Epithelial cell of proximal tubule (primary cell): Measurements from ENCODE around the genes TEX47 and LRRD1.

DNA sequence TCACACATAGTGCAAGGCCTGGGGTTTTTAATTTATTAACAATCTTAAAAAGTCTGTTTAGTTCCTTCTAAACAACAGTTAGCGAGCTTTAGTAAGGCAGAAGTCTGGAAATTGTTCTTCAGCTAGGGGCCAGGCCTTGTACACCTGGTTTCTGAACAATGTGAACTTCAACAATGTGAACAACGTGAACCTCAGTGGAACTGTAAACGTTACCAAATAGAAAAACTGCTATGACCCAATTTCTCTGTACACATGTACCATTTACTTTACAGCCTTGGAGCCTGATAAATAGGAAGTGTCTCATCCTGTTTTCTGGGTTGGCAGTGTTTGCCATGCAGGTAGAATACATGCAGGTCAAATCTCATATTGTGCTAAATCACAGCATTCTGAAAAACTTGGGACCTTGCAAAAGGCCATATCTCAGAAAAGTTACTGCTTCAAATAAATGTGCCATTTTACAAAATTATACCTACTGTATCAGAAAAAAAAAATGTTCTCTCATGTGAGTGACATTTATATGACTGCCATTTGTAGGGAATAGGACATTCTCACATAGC lies 1.6 kb downstream of the STEAP4 start:
- RAMPAGE, long total RNA = no peak
- RRBS = no CpG with 5 or more reads among the region's 3 CpGs

GRCh38 chr7:88795563-88795828 lies at the start of gene TEX47:
TSS of gene TEX47 (minus strand) at chr7:88795737.
- RAMPAGE, long total RNA = no peak
- RRBS = no CpG with 5 or more reads among the region's 6 CpGs

- RAMPAGE, long total RNA = no peak
- RRBS = no CpG with 5 or more reads among the region's 8 CpGs
Measured at GRCh38 chr7:90216258-90216881, 4.8 kb downstream of the STEAP2 start.

DNA sequence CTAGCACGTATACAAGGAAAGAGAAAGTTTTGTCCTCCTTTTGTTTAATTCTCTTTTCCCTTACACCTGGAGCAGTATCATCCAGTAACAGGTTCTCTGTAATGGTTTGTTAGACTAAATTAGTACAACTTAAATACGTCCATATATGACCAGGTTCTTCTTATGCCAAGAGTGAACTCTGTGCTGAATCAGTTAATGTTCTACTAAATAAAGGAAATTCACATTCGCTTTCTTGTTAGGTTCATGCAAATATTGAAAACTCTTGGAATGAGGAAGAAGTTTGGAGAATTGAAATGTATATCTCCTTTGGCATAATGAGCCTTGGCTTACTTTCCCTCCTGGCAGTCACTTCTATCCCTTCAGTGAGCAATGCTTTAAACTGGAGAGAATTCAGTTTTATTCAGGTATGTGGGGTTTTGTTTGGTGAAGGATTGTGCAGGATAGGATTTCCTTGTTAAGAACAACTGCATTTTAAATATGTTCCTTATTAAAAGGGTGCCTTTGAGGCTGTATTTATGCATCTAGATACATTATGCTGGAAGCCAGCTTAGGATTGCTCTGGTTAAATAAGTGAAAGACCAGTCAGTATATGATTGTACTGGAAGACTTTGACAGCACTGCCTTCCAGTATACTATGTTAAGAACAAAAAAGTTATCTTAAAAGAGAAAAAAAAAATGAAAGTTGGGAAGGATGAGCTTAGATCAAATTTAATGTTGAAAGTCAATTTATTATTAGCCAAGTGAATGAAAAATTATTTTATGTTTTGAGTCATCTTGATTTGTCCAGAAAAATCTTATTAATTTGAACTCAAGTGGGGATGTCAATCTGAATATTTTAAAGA lies 15.1 kb upstream of the CFAP69 start:
- RAMPAGE, long total RNA = no peak
- RRBS = no CpG with 5 or more reads among the region's 3 CpGs

DNA sequence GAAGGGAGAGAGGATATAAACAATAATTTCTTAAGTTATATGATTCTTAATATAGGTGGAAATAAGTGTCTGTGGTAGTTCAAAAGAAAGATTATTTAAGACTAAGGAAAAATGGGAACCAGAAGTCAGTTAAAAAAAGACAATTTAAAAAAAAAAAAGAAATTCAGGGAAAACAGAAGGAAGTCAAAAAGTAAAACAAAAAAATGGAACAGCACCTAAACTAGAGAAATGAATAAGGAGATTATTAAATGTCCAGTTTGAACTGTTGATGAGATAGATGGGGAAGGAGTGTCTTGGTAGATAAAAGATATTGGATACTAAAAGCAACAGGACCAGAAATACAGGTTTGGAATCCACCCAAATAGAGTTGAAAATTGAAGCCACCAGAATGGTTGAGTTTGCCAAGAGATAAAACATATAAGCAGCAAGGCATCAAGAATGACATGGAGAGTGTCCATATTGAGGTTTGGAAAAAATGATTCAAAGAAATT lies 24.0 kb downstream of the CFAP69 start:
- RAMPAGE, long total RNA = no peak

- RAMPAGE, long total RNA = no peak
- RRBS = no CpG with 5 or more reads among the region's 3 CpGs
Measured at GRCh38 chr7:90271734-90272330, 26.9 kb downstream of the CFAP69 start.

DNA sequence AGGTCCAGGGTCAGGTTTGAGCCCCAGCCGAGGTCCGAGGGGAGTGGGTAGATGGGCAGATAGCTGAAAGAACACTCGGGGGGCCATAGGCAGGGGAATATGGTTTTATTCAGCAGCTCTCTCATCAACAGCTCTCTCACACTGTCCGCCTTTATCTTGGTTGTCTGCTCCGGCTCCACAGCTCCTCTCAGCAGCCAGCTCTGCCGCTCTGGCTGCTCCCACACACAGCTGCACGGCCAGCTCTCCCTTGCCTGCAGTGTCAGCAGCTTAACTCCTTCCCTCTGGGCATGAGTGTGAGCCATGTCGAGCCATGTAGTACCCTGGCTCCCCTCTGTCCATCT lies 170.5 kb downstream of the CDK14 start:
- RAMPAGE, long total RNA = no peak
- RRBS = no CpG with 5 or more reads among the region's 8 CpGs

GRCh38 chr7:91128587-91128906 lies 135.7 kb upstream of the FZD1 start:
- RAMPAGE, long total RNA = no peak
- RRBS = no CpG with 5 or more reads among the region's 2 CpGs

- RAMPAGE, long total RNA = no peak
- RRBS = 3% methylated on average over 3 of the region's 17 CpGs
Measured at GRCh38 chr7:91264078-91264343, 222 bp upstream of the FZD1 start.

- RAMPAGE, long total RNA = no peak
- RRBS = no CpG with 5 or more reads among the region's 6 CpGs
Measured at GRCh38 chr7:91939439-91939867, 1.2 kb upstream of the AKAP9 start.

GRCh38 chr7:92057179-92057956 lies 76.9 kb downstream of the CYP51A1 start:
- RAMPAGE, long total RNA = no peak
- RRBS = no CpG with 5 or more reads among the region's 4 CpGs

DNA sequence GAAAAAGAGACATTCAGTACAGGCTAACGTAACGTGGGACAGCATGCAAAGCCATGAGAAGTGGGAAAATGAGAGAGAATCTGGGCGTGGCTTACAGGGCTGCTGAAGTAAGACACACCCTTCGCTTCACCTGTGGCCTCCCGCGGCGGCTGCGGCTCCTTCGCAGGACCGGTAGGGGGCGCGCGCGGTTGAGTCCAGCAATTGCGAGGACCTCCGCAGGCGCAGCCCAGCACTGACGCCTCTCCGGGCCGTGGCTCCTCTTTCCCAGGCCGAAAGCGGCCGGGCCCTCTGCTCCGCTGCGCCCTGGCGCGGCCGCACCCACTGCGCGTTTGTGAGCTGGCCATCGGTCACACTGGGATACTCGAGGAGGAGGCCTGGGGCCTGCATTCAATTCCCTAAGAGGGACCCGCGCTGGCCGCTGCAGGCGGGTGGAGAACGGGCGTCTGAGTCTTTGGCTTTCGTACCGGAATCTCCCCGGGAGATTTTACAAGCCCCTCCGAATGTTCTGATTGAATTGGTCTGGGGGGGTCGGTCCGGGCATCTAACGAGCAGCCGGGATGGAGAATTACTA lies at the start of gene LRRD1:
TSS of gene LRRD1 (minus strand) at position 266 of the 571 bp plus-strand sequence.
- RAMPAGE, long total RNA = no peak
- RRBS = under 1% methylated on average over 15 of the region's 46 CpGs

- RAMPAGE, long total RNA = no peak
- RRBS = no CpG with 5 or more reads among the region's 4 CpGs
Measured at GRCh38 chr7:92226382-92227037, 19.2 kb downstream of the KRIT1 start.

- RAMPAGE, long total RNA = no peak
- RRBS = no CpG with 5 or more reads among the region's 3 CpGs
Measured at GRCh38 chr7:92238263-92238761, 7.4 kb downstream of the KRIT1 start.

DNA sequence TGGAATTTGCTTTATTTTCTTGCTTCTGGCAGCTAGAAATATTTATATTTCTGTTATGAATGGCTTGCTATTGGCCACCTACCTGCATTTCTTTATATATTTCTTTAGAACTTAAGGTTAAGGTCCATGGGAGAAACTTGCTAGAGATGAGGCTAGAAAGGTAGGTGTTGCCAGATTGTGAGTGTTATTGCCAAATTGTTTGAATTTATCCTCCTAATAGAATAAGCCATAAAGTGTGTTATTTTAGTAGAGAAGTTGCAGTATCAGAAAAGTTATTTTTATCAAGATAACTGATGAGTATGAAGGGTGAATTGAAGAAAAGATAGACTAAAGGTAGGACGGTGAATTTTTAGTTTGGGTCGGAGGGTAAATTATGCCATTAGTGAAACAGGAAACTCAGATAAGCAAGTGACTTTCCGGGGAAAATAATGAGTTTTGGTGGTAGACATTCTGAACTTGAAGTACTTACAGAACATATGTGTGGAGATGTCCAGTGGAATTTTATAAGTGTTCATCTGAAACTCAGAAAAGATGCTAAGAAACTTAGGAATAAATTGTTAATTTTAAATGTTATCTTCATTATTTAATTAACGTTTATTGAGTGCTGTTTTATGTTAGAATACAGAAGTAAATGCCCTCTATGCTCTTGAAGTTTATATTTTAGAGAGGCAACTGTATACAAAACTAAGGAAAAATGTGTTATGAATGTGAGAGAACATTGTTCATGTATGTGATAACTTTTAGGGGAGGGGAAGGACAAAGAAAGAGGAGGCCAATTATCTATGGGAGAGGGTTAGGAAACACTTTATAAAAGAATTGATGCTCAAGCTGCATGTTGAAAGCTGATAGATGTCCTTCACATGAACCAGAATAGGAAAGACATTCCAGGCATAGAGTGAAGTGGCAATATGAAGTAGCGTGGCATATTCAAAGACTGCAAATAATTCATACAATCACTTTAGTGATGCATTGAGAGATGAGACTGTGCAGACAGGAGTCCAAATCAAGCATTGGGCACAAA lies 82.5 kb upstream of the GATAD1 start:
- RAMPAGE, long total RNA = no peak
- RRBS = no CpG with 5 or more reads among the region's 5 CpGs

GRCh38 chr7:92450327-92451020 lies 3.2 kb downstream of the GATAD1 start:
- RAMPAGE, long total RNA = no peak

DNA sequence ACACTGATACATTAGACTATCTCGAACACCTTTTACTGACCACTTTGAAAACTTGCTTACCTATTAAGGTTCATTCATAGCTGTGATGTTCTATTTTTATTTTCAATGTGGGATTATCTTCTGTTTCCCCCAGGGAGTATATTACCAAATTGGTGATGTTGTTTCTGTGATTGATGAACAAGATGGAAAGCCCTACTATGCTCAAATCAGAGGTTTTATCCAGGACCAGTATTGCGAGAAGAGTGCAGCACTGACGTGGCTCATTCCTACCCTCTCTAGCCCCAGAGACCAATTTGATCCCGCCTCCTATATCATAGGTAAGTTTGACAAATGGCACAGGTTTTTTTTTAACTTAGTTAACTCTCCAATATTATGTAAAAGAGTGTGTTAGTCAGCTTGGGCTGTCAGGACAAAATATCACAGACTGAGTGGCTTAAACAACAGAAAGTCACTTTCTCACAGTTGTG lies 7.1 kb downstream of the GATAD1 start:
- RAMPAGE, long total RNA = no peak
- RRBS = no CpG with 5 or more reads among the region's 4 CpGs

GRCh38 chr7:92537861-92538371 lies 9.3 kb downstream of the RBM48 start:
- RAMPAGE, long total RNA = no peak
- RRBS = no CpG with 5 or more reads among the region's 11 CpGs

- RAMPAGE, long total RNA = no peak
- RRBS = 9% methylated on average over 7 of the region's 28 CpGs
Measured at GRCh38 chr7:92608266-92609298, 18.4 kb upstream of the FAM133B start.

DNA sequence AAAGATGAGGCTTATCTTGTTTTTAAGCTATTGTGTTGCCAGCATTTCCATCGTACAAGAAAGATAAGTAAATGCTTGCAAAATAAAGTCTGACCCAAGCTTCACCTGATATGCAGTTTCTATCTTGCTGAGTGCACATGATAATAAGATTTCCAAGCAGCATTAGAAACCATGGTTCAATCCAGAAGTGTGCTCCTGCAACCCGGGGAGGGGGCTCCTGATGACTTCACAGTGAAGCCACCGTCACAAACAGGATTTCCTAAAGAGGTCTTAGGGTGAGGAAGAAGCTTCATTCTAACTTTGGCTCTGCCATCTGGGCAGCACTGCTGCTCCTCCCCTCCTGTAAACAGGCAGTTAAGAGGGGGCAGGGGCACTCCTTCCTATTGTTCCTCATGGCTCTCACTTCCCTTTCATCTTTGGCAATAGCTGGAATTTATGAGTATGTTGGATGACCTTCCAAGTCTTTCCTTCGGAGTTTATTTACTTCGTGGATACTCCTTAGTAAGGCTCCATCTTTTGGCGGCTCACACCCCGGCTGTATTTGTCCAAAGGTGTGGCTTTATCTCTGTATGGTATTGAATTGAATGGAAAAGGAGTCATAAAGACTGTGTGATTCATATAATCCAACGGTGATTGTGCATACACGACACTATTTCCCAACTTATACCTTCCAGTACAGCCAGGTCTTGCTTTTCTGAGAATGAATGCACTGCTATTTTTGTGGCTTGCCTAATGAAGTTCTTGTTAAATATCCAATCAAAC lies 55.3 kb upstream of the FAM133B start:
- RAMPAGE, long total RNA = no peak
- RRBS = no CpG with 5 or more reads among the region's 9 CpGs